ENCODE measurements around the genes TSSK1B and MCC.

DNA sequence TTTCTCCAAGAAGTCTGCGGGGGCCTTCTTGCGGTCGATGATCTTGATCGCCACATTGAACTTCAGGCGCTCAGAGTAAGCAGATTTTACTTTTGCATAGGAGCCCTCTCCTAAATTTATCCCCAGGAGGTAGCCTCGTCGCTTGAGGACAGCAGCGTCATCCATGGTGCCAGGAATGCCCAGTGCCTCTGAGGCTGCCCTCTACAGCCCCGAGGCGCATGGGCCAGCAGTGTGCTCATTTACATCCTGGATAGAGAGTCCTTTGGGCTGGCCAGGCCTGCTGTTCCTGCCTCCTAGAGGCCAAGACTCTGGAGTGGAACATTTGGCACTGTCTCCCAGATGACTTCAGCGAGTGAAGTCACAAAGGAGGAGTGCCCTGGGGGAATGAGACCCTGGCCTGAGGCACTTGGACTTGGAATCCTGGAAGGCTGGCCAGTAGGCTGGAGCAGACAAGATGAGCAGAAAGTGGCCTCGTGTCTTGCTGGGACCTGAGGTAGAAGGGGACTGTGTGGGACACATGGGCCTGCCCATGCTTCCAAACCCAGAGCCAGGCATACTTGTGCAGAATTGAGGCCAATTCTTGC lies at the start of gene TSSK1B:
Gene TSSK1B, minus strand, starts transcription at position 315 of the 584 bp plus-strand sequence.
- RRBS: no CpG with 5 or more reads among the region's 12 CpGs

GRCh38 chr5:113487754-113488996 lies at the start of gene MCC:
Gene MCC, minus strand, starts transcription at chr5:113488453.
- RRBS: 78% methylated on average over 2 of the region's 101 CpGs

DNA sequence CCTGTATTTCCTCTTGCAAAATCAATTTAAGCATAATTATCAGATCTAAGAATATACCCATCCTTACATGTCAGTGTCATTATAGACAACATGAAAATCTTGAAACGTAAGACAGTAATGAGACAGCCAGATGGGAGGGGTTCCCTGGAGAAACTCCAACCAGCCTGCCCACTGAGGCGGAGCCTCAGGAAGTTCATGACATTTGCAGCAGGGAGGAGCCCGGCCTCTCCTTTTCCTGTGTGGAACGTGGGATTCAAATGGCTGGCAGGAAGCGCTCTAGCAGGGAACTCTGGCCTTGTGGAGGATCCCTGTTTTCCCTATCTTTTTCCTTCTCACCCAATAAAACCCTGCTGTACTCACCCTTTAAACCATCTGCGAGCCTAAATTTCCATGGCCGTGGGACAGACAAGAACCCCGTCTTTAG lies 176.6 kb upstream of the KCNN2 start:
- RRBS: no CpG with 5 or more reads among the region's 8 CpGs

DNA sequence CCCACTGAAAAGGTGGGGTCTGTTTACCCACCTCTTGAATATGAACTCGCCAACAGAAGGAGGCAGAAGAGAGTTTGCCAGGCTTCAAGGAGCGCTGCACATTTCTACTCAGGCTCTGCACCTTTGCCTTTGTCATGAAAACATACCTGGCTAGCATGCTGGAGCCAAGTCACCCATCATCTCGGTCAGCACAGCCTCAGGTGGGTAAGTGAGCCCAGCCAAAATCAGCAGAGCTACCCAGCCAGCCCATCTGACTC lies 157.8 kb downstream of the TRIM36 start:
- RRBS: no CpG with 5 or more reads among the region's 3 CpGs

DNA sequence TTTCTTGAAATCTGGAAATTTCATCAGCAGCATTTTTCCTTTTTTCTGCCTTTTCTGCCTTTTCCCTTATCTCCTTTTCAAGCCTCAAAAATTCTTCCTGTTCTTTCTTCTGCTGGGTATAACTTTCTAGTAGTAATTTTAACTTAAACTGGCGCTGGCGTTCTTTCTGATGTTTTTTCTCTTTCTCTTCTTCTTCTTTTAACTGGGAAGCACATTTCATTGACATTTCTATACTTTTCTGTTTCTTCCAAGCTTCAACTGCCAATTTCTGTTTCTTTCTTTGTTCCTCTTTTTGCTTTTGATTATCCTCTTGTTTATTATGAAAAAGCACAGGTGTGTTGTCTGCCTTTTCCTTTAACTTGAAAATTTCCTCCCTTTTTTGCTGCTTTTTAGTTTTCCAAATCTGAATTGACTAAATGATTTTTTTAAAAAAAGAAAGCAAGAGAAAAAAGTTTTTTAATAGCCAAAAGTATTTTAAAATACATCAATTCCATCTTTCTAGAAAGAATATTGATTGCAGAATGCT lies 8.6 kb upstream of the PGGT1B start:
- RRBS: no CpG with 5 or more reads among the region's 2 CpGs

- RRBS: no CpG with 5 or more reads among the region's 5 CpGs
These were observed 117.9 kb upstream of the CCDC112 start for GRCh38 chr5:115414216-115414815.

GRCh38 chr5:115456569-115457036 lies 88.0 kb downstream of the FEM1C start:
- RRBS: no CpG with 5 or more reads among the region's 7 CpGs

GRCh38 chr5:115544940-115545198 lies 294 bp upstream of the FEM1C start:
- RRBS: no CpG with 5 or more reads among the region's 19 CpGs

DNA sequence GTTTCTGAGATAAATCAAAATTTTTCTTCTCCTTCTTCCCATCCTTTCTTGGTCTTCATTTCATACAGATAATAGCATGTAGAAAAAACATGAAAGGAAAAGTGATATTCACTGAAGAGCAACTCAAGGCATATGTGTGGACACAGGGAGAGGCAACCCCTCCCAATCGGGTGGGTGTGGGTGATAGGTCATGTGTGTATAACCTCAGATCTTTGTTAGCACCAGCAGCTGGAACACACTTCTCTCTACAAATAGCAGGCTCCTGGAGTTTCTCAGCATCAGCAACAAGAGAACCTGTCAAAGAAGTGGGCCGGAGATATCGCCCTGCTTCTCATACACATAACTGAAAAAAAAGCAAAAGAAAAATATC lies 426.4 kb downstream of the DTWD2 start:
- RRBS: no CpG with 5 or more reads among the region's 3 CpGs

DNA sequence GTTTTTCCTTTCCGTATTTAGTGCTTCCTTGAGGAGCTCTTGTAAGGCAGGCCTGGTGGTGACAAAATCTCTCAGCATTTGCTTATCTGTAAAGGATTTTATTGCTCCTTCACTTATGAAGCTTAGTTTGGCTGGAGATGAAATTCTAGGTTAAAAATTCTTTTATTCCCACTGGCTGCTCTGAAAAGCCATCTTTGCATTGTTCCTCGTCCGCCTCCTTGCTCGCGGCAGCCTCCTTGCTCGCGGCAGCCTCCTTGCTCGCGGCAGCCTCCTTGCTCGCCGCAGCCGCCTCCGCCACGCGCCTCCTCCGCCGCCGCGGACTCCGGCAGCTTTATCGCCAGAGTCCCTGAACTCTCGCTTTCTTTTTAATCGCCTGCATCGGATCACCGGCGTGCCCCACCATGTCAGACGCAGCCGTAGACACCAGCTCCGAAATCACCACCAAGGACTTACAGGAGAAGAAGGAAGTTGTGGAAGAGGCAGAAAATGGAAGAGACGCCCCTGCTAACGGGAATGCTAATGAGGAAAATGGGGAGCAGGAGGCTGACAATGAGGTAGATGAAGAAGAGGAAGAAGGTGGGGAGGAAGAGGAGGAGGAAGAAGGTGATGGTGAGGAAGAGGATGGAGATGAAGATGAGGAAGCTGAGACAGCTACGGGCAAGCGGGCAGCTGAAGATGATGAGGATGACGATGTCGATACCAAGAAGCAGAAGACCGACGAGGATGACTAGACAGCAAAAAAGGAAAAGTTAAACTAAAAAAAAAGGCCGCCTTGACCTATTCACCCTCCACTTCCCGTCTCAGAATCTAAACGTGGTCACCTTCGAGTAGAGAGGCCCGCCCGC lies 14.7 kb downstream of the DTWD2 start:
- RRBS: no CpG with 5 or more reads among the region's 43 CpGs

- RRBS: 0% methylated on average over 8 of the region's 24 CpGs
These were observed 686 bp downstream of the DMXL1 start for GRCh38 chr5:119071539-119072007.

DNA sequence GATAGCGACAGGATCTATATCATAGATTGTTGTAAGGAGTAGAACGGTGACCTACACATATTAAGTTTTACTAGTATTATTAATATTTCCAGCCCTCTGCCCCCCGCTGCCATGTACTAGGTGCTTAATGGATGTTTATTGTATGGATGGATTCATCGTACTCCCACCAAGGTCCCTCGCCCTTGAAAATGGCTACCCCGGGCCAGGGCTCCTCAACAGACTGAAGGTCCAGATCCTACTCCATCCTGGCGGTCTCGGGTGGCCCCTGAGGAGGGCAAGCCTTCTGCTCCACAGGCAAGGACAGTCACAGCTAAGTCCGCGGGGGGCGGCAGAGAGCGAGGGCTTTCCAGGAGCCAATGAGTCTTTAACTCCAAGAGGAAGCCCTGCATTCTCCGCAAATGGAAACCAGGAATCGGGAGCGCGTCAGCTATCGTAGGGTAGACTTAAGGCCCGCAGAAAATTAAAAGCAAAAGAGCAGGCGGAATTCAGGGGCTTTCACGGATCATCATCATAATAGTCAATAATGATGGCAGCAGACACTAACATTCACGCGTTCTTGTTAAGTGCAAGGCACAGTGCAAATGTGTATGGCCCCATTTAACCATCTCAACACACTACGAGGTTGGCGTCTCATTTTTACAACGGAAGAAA lies 87.9 kb upstream of the TNFAIP8 start:
- RRBS: no CpG with 5 or more reads among the region's 25 CpGs

DNA sequence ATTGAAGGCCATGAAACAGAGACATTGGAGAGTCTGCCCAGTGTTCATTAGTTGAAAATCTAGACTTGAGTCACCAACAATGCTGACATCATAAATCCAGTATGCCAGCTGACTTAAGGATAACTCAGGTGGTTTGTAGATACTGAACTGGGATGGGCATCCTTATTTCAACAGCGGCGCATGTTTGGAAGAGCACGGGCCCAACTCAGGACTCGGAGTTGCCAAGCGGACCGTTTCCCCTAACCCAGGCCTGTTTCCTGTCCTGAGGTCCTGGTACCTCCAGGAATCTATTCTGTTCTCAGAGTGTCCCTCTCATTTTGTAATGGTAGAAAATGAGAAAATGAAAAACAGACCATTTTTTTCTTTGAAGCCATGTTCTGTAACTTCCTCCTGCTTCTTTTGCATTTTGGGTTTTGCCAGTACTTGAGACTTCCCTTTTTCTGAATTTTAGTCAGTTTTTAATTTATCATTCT lies 80.5 kb upstream of the TNFAIP8 start:
- RRBS: no CpG with 5 or more reads among the region's 6 CpGs

DNA sequence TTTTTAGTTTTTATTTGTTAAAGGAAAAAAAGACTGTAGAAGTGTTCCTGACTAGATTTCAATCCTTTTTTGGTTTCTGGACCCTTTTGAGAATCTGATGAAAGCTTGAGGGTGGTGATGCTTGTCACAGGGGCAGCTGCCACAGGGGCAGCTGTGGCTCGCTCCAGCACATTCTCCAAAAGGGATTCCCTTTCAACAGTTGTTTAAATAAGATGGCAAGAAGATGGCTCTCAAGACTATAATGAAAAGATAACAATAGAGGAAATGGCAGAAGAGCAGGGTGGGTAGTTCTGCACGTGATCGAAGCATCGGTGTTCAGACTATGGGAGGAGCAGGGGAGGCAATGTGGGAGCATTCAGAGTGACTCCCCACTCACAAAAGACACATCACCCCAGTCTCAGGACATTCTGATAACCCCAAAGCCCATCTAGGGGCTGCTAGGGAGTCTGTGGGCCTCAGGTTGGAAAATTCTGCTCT lies 46.5 kb upstream of the TNFAIP8 start:
- RRBS: no CpG with 5 or more reads among the region's 4 CpGs

DNA sequence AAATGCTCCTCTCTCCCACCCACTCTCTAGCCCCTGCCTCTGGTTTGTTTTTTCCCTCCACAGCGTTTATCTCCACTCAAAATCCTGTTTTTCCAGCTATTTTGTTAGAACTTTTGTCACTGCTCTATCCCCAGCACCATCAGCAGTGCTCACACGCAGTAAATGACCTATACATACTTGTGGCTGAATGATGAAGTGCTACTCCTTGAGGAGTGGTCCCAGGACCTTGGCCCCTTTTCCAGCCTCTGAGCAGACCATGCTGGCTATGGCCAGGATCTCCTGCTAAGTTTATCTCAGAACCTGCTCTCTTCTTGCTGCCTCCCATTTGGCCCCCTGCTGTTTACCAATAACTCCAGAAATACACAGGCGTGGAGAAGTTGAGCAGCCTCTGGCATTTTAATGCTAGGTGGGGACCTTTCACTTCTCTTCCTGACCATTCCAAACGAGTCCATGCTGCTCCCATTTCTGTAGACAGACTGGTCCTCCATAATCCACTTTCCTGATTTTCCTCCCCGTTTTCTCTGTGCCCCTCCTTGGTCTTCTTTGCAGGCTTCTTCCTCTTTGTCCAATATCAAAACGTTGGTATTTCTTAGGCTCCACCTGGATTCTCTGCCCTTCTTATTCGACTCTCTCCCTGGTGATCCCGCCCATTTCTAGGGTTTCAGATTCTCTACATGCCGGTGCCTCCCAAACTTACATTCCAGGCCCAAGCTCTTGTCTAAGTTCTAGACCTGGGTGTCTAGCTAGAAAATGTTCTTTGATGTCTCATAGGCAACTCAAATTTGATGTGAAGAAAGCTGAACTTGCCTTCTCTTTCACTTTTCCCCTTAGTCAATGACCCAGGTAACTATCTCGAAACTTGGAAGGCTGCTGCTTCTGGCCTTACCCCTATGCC lies 33.4 kb upstream of the TNFAIP8 start:
- RRBS: no CpG with 5 or more reads among the region's 10 CpGs

GRCh38 chr5:119325769-119326917 lies 29.7 kb upstream of the TNFAIP8 start:
- RRBS: no CpG with 5 or more reads among the region's 12 CpGs

GRCh38 chr5:119327138-119327366 lies 28.8 kb upstream of the TNFAIP8 start:
- RRBS: no CpG with 5 or more reads among the region's 3 CpGs

- RRBS: no CpG with 5 or more reads among the region's 4 CpGs
These were observed 14.3 kb upstream of the TNFAIP8 start for GRCh38 chr5:119341416-119341986.

GRCh38 chr5:119346921-119347581 lies 8.8 kb upstream of the TNFAIP8 start:
- RRBS: no CpG with 5 or more reads among the region's 1 CpG

Data from GM12891 (cell line).